Airway epithelial cell (primary cell): ENCODE measurements around the genes ACP2 and PTPRJ.

DNA sequence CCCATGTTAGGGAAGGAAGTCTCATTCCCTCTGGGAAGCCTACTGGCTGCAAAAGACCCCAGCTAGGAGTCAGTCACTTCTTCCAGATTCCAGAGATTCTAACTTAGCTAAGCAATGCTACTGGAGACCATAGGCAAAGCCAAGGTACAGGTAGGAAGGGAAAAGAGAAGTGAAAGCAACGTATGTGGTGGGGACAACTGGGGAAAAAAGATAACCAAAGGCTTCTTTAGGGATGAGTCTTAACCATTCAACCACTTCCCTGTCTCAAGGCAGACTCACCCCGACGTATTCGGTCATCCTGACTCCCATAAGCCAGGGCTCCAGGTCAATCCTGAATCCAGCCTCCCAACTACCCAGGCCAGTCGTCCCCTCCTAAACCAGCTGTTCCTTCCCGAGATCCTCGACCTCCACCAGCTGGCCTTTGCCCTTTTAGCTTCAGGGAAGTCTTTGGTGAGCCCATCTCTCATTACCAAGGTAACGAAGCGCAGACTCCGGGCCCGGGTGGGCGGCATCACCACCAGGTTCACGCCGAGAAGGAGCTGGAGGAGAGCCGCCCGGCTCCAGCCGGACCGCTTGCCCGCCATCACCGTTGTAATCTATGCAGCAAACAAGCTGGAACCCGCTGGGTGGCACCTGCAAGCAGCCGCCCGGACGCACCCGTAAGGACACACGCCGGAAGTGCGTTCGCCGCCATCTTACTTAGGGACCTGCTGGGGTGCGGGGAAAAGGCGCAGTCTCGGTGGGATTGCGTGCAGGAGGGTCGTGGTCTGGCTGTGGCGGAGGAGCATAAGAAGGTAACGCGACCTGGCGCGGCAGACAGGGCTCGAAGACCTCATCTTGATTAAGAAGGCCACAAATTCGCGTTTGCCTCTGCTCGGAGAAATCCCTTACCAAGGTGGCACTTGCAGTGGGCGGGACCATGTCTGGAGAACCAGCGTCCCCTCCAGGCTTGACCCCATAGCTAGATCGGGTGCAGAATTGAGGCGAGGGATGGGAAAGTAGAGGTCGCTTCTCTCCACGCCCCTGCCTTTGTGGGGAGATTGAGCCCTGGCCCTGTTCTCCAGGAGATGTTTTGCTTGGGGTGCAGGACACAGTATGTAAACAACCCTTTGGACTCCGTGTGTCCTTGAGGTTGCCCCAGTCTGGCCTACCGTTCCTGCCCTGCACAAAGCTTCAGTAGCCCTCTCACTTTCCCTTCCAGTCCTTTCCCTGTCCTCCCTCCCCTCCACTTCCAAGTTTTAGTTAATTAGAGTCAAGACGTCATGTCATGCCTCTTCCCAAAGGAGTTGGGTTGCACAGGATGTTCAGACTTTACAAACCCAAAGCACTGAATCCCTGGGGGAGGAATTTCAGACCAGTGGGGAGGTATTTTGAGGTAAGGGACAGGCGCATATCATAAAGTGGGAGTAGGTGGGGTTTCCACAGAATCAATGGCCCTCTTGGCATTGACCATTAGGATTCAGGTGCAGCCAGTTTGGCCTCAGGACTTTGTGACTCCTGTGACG lies at the start of gene ACP2:
Gene ACP2 (minus strand): TSS at position 609 of the 1,505 bp plus-strand sequence.
- RAMPAGE, long total RNA = start-site peak on the minus strand centred at position 599 of the sequence, 16 bp wide, 43 and 17 reads in 2 replicates

DNA sequence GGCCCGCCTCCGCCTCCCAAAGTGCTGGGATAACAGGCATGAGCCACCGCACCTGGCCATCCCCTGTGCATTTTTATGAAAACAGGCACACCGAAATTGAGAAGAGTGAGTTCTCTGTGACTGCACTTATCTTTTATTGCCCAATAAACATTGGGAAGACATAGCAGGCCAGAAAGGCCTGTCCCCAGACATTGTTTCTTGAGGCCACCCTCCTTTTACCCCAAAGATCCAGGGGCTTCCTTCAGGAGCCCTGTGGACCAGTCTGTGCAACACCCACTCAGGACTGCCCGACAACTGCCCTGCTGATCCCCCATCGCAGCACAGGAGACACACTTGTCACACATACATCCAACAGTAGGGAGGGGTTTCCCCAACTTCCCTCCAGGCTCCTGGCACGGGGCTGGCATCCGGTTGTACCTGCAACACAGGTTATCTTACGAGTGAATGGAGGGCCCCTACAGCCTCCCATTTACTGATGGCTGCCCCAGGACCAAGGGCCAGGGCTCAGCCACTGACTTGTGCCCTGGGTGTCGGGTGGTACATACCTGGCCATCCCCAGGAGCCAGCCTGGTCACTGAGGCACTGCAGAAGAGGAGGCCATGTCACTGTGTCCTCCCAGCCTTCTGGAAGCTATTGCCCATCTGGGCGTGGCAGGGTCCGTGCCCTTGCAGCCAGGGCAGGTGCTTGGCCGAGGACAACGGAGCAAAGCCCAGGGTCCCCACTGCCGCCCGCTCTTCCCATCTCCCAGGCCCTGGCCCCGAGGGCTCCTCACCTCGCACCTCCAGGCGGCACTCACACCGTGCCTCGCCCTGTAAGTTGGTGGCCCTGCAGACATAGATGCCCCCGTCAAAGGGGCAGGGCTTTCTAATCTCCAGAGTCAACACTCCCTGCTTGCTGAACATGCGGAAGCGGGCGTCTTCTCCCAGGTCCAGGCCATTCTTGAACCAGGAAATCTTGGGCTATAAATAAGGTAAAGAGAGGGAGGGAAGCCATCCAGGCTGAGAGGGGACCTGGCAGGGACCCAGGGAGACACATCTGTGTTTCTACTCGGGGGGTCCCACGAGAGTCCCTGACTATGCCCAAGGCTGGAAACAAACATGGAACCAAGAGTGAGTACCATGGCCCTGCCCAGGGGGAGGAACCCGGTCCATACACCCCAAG lies 20.8 kb downstream of the MYBPC3 start:
- RAMPAGE, long total RNA = no peak

- RAMPAGE, long total RNA = no peak
Observed at GRCh38 chr11:47365059-47365495, 12.6 kb upstream of the MYBPC3 start.

GRCh38 chr11:47395535-47396142 lies 12.8 kb upstream of the SLC39A13 start:
- RAMPAGE, long total RNA = no peak

DNA sequence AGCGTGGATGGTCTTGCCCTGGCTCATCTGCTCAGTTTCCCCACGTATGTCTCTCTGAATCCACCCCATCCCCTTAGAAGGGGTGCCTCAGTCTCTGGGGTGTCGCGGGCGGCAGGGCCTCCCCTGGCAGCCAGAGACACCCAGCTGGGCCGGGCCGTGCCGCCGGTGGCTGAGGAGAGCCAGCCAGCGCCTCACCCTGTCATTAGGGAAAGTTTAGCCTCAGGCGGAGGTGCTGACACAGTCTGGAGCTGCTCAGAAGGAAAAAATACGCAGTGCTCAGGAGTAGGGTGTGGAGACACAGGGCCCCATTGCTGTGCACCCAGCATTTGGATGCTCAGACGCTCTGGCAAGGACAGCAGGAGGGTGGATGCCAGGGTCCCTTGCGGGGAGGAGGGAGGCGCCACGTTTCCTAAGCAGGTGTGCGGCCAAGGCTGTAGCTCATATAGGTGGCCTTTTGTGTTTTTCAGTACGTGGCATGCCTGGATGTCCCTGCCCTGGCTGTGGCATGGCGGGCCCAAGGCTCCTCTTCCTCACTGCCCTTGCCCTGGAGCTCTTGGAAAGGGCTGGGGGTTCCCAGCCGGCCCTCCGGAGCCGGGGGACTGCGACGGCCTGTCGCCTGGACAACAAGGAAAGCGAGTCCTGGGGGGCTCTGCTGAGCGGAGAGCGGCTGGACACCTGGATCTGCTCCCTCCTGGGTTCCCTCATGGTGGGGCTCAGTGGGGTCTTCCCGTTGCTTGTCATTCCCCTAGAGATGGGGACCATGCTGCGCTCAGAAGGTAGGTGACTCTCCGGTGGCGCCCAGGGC lies 1.4 kb downstream of the SLC39A13 start:
- RAMPAGE, long total RNA = no peak

- RAMPAGE, long total RNA = no peak
Observed at GRCh38 chr11:47416799-47417350, 8.5 kb downstream of the SLC39A13 start.

DNA sequence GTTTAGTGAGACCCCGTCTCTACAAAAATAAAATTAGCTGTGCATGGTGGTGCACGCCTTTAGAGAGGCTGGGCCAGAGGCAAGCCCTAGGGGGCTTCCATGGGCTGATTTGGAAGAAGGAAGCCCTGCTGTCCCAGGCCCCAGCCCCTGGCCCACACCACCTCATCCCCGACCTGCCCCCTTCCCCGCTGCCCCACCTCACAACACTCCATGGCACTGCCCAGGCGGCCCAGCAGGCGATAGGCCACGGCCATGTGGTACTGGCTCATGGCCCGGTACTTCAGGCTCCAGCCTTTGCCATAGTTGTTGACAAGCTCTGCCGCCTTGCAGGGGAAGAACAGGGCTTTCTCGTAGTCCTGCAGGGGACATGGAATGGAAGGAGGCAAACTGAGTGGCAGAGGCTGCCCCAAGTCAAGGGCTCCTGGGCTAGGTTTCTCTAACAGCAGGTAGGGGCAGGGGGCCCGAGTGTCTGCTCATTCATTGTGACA lies 6.4 kb downstream of the RAPSN start:
- RAMPAGE, long total RNA = no peak

DNA sequence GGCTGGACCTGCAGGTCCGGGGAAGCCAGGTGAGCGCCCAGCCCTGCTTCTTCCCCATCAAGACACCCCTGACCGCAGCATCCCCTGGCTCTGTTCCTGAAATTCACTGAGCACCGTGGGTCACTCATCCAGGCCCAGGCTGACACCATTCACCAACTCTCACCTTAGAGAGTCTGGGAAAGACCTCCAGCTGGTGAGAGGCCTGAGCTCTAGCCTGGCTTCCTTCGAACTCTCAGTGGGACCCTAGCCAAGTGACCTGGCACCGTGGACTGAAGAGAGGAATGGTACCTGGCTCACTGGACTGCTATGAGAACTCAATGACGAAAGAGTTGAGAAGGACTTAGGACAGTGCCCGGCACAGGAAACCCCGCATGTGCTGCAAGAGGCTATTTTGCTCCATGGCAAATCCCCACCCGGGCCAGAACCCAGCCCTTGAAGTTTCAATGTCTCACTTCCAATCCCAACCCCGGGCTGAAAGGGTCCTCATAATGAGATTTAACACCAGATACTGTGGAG lies 556 bp upstream of the RAPSN start:
- RAMPAGE, long total RNA = no peak

DNA sequence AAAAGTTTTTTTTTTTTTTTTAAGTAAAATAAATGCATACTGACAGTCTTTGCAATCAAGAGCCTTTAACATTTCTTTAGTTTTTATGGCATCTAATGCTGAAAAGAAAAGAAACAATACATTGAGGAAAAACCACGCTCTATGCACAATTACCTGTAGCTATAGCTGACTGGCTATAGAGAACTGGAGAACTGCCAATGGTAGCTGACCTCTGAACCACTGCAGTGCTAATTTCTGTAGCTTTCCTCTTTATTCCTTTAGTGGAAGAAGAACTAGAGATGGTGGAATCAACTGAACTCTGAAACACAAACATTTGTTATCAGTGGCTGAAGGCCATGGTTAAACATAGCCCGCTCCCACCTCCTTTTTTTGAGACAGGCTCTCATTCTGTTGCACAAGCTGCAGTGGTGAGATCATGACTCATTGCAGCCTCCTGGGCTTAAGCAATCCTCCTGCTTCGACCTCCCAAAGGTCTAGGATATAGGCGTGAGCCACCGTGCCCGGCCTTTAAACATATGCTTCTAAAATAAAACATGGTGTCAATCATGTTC lies 8.8 kb upstream of the AGBL2 start:
- RAMPAGE, long total RNA = no peak

DNA sequence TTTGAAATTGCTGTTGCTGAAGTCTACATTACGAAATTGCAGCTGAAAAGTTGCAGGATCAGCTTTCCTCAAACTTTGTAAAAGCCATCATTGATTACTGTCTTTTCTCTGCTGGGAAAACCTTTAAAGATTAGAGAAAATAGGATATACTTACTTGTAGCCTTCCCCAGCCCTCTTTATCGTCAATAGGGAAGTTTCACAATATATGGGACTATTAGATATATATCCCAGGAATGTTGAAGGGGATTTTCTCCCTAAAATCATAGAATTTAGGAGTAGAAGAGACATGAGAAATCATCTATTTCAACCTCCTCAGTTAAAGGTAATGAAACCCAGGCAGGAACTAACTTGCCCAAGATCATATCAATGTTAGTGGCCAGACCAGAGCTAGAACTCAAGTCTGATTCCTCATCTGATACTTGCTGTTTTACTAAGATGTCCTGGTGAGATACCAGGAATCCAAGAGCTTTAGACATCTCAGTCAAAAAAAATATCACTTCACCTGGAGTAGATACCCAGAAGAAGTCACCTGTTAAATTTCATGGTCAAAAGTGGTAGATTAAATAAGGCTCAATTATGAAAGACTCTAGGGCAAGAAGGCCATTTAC lies 10.5 kb upstream of the AGBL2 start:
- RAMPAGE, long total RNA = no peak

GRCh38 chr11:47742493-47742909 lies 24.6 kb downstream of the FNBP4 start:
- RAMPAGE, long total RNA = no peak

DNA sequence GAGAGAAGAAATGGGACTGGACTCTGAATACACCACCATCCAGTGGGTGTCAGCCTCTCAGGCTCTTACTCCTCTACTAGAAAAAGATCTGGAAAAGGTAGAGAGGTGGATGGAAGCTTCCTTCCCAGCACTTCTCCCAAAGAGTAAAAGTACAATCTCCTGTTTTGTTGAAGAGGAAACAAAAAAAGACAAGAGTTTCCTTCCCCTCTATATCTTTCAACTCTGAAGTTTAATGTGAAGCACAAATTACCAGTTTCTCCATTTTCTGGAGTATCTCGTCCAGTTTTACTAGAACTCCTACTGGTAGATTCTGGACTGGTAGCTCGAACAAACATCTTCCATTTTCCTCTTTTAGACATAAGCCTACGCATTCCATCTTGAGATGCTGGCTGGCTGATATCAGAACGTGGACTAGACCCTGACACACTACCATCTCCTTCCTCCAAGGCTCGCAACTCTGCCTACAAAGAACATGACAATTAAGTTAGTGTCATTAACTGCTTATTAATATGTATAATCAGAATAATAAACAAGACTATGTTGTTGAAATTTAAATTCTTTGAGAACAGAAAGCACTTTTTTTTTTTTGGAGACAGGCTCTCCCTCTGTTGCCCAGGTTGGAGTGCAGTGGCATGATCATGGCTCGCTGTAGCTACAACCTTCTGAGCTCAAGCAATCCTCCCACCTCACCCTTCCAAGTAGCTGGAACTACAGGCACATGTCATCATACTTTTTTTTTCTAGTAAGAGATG lies 23.3 kb downstream of the FNBP4 start:
- RAMPAGE, long total RNA = no peak

DNA sequence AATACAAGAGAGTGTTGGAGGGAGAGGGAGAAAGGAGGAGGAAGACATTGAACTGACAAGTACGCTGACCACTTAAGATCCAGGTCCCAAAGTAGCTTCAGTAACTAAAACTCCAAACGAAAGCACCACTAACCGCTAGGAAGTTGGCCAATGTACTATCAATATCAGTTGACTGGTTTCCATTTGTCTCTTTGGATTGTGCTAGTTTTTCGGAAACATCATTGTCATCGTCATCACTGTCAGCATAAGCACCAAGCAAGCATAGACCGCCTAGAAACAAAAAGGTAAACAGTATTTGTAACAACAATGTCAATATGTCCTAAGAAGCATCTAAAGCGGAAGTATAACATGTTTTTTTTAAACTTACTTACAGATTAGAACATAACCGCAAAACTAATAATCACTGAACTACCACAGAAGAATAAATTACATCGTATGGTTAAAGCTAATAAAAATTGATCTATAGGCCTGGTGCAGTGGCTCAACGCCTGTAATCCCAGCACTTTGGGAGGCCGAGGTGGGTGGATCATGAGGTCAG lies 12.7 kb downstream of the FNBP4 start:
- RAMPAGE, long total RNA = no peak

DNA sequence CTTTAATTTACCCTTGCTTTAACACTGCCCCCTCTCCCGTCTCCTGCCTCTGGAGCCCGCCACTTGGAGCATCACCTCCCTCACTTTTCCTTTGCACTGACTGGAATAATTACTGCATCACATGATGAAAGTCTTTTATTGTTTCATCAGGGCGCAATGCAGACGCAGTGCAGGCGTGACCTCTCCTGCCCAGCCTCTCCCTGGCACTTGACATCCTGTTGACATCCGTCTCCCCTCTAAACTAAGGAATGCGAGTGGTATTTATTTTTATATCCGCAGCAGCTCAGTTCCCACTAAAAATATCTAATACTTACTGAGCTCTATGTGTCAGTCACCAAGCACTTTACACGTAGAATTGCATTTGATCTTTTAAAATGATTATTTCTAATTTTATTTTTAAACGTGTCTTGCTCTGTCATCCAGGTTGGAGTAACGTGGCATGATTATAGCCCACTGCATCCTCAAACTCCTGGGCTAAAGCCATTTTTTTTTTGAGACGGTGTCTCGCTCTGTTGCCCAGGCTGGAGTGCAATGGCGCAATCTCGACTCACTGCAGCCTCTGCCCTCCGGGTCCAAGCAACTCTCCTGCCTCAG lies 1.3 kb upstream of the FNBP4 start:
- RAMPAGE, long total RNA = no peak

GRCh38 chr11:47980073-47981033 lies at the start of gene PTPRJ:
Gene PTPRJ, plus strand, starts transcription at chr11:47980559.
- RAMPAGE, long total RNA = no peak

DNA sequence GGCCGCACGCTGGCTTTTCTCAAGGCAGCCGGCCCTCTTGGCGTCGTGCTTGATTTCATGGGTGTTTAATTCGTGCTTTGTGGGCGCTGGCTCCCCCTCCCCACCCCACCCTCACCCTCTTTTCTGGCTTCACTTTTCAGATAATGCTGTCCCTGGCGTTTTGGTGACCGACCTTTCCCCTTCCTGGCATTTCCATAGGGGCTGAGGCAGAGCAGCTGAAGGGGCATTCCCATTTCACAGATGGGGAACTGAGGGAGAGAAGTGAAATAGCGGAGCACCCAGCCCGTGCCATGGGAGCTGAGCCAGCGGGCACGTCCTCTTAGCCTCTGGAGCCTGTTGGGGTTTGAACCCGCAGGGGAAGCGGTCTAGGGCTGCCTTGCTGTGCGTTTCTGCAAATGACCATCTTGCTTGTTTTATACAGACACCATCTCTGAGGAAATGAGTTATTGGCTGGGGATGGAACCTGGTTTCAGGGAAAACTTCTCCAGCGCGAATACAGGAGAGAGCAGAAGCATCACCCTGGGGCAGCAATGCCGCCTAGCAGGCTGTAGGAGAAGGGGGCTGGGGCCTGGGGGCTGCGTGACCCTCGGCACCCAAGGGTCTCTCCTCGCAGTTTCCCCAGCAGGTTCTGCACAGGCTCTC lies 1.3 kb downstream of the PTPRJ start:
- RAMPAGE, long total RNA = no peak

GRCh38 chr11:48043223-48043612 lies 62.9 kb downstream of the PTPRJ start:
- RAMPAGE, long total RNA = no peak

DNA sequence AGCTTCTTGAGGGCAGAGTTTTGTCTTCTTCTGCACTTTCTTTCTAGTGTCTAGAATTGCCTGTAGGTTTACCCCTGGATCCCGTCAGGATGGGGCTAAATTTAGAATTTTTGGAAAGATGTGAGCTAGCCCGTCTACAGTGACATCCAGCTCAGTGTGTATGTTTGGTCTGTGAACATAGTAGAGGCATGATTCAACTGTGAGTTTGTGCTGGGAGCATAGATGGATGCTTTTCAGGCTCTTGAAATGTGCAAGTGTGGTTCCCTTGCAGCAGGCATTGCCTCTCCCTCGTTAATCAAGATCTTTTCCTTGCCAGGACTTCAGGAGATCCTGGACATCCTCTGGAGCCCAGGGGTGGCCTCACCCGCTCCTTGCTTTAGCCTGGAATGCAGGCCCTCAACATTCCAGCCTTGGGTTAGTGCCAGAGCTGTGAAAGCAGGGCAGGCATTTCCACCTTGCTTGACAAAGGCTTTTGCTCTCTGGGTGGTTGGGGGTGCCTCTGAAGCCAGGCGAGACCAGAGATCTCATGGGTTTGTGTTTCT lies 71.8 kb downstream of the PTPRJ start:
- RAMPAGE, long total RNA = no peak

- RAMPAGE, long total RNA = no peak
Observed at GRCh38 chr11:48095852-48096688, 115.7 kb downstream of the PTPRJ start.

GRCh38 chr11:48109354-48110079 lies 107.1 kb upstream of the OR4B1 start:
- RAMPAGE, long total RNA = no peak